Skeletal muscle tissue (tissue), 7 donors: ENCODE results near the genes TMEM114 and USP7.

DNA sequence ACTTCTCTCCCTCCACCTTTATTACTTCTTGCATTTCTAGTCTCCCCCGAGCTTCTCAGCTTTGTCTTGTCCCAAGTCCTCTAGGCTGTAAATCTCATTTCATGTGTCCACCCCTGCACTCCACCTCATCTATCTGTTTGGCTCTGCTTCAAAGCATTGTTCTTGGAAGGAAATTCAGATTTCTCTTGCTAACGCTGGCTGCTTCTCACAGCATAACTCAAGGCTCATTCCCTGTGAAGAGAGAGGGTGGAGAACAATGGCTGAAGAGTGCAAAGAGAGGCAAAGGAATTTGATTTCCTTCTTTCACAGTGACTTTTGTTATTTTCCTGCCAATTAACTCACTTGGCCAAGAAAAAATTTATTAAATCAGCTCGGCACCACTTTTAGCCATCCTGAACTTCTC lies 476.5 kb downstream of the TMEM114 start:
- PRO-cap, 3 experiments: no peak in any of the 3 experiments
- RAMPAGE, long total RNA: no peak
- RRBS, 2 experiments: no CpG with 5 or more reads among the region's 3 CpGs

DNA sequence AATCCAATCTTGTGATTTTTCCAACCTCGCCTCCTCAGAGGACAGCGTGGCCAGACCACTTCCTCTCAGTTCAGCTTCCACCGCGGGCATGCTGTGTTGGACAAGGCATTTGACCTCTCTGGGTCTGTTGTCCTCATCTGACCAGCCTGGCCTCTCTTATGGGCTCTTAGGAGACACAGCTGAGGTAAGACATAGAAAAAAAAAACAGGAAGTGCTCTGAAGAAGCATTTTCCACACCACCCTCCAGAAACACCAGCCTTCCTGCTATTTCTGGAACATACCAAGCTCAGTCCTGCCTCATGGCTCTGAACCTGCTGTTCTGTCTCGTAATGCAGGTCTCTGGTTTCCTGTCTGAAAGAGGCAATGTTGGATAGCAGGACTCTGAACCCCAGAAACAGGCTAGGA lies 8.2 kb downstream of the TMEM114 start:
- PRO-cap, 3 experiments: no peak in any of the 3 experiments
- RAMPAGE, long total RNA: no peak
- RRBS, 2 experiments: no CpG with 5 or more reads among the region's 5 CpGs

- PRO-cap, 3 experiments: no peak in any of the 3 experiments
- RAMPAGE, long total RNA: no peak
- RRBS, 2 experiments: no CpG with 5 or more reads among the region's 24 CpGs
Measured at GRCh38 chr16:8590115-8590668, at the start of gene TMEM114. Gene TMEM114 (minus strand): TSS chr16:8590511.

GRCh38 chr16:8621834-8622696 lies 567 bp downstream of the METTL22 start:
- PRO-cap, 3 experiments: peak in 2 of 3 experiments; most common plus-strand start chr16:8622386 (in 2); most common minus-strand start chr16:8622223 (in 2)
- RAMPAGE, long total RNA: no peak
- RRBS, 2 experiments: no CpG with 5 or more reads among the region's 27 CpGs

GRCh38 chr16:8781745-8782422 lies 15.6 kb downstream of the TMEM186 start:
- PRO-cap, 3 experiments: no peak in any of the 3 experiments
- RAMPAGE, long total RNA: no peak
- RRBS, 2 experiments: no CpG with 5 or more reads among the region's 12 CpGs

GRCh38 chr16:8801654-8802283 lies 4.1 kb downstream of the PMM2 start:
- PRO-cap, 3 experiments: no peak in any of the 3 experiments
- RAMPAGE, long total RNA: no peak
- RRBS, 2 experiments: no CpG with 5 or more reads among the region's 6 CpGs

DNA sequence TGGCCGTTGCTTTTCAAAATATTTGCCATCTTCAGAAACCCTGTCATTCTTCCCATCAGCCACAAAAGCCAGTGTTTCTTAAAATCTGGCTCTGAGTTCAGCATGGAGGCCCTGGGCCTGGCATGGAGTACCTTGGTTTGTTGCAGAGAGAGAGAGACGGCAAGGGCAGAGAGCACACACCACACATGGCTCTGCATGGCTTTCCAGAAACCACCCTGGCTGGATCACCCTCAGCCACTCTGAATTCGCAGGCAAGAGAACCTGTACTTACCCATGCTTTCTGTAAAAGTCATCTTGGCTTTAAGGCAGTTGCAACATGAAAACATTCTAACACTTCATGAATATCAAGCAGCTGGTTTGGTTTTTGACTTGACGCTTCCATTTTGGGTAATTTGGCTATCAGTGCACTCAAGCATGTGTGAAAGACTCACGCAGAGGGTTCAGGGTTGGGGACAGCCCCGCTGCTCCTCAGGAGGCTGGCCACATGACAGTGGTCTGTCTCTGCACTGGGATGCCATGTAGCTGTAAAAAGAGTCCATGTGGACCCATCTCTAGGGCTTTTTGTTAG lies 21.2 kb downstream of the PMM2 start:
- PRO-cap, 3 experiments: no peak in any of the 3 experiments
- RAMPAGE, long total RNA: no peak
- RRBS, 2 experiments: no CpG with 5 or more reads among the region's 6 CpGs

DNA sequence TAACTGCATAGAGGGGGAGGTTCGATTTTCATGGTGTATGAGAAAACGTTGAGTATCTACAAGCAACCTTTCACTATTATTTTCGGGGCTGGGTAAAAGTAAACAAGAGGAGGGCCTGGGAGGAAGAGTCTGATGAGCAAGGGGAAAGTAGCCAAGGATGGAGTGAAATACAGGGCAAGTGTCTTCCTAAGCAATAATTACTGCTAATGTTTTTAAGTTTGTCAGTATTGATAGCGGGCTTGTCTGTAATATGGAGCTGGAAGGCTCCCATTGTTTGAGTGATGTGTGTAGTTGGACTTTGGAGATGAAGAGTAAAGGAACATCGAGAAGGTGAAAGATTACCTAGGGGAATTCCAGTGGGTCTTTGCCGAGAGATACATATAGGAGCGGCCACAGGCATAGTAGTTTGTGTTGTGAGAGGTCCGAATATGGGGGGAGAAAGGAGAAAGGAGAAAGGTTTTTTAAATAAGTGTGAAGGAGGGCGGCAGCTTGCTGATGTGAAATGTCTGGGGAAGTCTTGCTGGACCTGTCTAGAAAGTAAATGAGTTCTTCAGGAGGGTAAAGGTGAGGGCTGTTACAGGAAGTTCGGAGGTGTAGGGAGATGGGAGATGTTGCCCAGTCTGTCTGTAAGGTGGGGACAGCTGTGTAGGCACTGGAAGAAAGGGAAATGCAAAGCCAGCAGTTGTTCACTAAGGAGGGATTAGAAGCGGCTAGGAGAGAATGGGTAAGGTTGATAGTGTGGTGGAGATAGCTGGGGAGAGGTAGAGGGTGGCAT lies 29.2 kb downstream of the CARHSP1 start:
- PRO-cap, 3 experiments: no peak in any of the 3 experiments
- RAMPAGE, long total RNA: no peak
- RRBS, 2 experiments: no CpG with 5 or more reads among the region's 11 CpGs

DNA sequence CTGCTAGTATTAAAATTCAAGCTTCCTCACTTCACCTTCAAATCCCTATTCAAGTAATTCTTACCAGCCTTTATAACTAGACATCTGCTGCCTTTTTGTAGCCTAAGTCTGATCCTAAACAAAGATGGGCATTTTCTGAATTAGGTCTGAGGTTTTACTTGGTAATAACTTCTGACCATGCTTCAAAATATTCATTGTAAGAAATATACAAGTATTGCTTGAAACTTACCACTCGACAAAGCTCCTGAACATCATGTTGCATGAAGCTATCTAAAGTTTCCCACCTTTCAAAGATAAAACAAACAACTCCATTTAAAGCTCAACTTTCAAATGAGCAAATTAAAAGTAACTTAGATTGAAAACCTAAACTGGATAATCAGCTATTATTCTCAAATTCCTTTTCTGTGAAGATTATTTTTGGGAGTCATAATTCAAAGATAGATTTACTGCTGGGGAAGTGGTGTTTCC lies 34.2 kb downstream of the LITAFD start:
- PRO-cap, 3 experiments: no peak in any of the 3 experiments
- RAMPAGE, long total RNA: no peak
- RRBS, 2 experiments: no CpG with 5 or more reads among the region's 1 CpG

GRCh38 chr16:8920860-8921329 lies 38.7 kb downstream of the LITAFD start:
- PRO-cap, 3 experiments: no peak in any of the 3 experiments
- RAMPAGE, long total RNA: no peak
- RRBS, 2 experiments: no CpG with 5 or more reads among the region's 6 CpGs

GRCh38 chr16:8934988-8935441 lies 28.7 kb downstream of the USP7 start:
- PRO-cap, 3 experiments: no peak in any of the 3 experiments
- RAMPAGE, long total RNA: no peak
- RRBS, 2 experiments: no CpG with 5 or more reads among the region's 6 CpGs

- PRO-cap, 3 experiments: peak in 3 of 3 experiments; most common plus-strand start chr16:8963502 (in 2); most common minus-strand start chr16:8963882 (in 2)
- RAMPAGE, long total RNA: no peak
- RRBS, 2 experiments: 1 to 2% methylated on average over 88 to 111 of the region's 192 CpGs
Measured at GRCh38 chr16:8963099-8964175, at the start of gene USP7. Gene USP7 (minus strand): TSS chr16:8963906.

DNA sequence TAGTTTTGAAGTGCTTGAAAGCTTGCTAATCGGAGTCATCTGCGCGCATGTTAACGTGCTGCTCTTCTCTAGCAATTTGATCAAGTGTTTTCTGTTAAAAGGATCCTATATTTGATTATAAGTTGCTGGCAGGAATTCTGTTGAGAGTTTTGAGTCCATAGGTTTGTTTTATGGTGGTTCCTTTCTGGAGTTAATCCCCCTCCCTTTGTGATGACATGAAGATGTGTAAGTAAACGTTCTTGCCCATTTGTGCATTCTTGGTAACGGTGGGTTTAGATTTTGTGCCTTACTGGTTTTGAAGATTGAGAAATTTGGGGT lies 2.0 kb downstream of the HAPSTR1 start:
- PRO-cap, 3 experiments: no peak in any of the 3 experiments
- RAMPAGE, long total RNA: no peak
- RRBS, 2 experiments: no CpG with 5 or more reads among the region's 6 CpGs

- PRO-cap, 3 experiments: no peak in any of the 3 experiments
- RAMPAGE, long total RNA: no peak
- RRBS, 2 experiments: no CpG with 5 or more reads among the region's 12 CpGs
Measured at GRCh38 chr16:9101953-9102700, 10.7 kb downstream of the HAPSTR1 start.

DNA sequence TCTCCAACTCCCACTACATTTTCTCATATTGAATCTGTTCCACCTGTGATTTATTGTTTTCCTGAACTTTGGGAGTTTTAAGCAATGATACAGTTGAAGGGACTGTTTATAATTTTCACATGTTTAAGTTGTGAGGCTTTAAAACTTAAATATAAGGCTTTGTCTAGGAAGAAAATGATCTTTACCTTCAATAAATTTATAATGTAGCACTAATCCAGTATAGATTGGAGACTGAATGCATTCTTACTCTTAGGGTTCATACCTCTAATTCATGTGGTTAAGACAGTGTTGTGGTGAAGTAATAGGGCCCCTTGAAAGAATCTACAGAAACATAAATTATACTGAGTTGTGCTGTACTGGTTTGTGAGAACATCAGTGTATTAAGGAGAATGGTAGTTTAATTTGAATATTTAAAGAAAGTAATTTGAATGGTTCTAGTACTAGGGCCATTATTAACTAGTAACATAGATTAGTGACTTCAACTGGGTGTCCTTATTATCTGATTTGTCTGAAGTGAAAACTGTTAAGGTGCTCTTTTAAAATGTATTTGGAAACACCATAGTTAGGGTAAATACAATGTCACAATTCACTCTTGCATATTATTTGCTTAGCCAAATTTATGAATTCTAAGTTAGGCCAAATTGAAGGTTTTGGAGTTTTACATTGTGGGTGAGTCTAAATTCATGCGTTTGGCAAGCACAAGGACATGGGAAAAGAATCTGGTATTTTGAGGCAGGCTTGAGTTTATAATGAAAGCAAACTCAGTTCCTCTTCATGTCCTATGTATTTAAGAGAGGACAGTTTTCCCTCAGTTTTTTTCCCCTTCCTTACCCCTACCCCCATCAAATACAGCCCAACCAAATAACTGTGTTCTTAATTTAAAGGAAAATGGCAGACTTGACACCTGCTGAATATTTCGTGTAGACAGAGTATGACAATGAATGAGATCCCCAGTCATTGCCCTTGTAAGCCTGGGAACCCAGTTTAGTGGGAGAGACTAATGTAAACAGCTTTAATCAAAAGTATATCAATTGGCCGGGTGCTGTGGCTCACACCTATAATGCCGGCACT lies 14.0 kb downstream of the HAPSTR1 start:
- PRO-cap, 3 experiments: no peak in any of the 3 experiments
- RAMPAGE, long total RNA: no peak
- RRBS, 2 experiments: no CpG with 5 or more reads among the region's 4 CpGs

GRCh38 chr16:9125929-9126538 lies 34.6 kb downstream of the HAPSTR1 start:
- PRO-cap, 3 experiments: no peak in any of the 3 experiments
- RAMPAGE, long total RNA: no peak
- RRBS, 2 experiments: no CpG with 5 or more reads among the region's 9 CpGs

DNA sequence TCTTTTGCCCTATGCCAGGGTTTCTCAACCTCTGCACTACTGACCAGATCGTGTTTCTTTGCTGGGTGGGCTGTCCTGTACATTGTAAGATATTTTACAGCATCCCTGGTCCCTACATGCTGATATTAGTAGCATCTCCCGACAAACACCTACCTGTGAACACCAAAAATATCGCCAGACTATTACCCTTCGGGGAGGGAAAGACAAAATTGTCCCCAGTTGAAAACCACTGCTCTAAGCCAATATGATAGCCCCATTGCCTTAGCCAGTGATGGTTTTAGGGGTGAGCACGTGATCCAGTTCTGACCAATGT lies 136.4 kb downstream of the GRIN2A start:
- PRO-cap, 3 experiments: no peak in any of the 3 experiments
- RAMPAGE, long total RNA: no peak
- RRBS, 2 experiments: no CpG with 5 or more reads among the region's 5 CpGs

GRCh38 chr16:10181169-10182021 lies 833 bp downstream of the GRIN2A start:
- PRO-cap, 3 experiments: no peak in any of the 3 experiments
- RAMPAGE, long total RNA: no peak
- RRBS, 2 experiments: 1 to 2% methylated on average over 6 to 22 of the region's 83 CpGs

DNA sequence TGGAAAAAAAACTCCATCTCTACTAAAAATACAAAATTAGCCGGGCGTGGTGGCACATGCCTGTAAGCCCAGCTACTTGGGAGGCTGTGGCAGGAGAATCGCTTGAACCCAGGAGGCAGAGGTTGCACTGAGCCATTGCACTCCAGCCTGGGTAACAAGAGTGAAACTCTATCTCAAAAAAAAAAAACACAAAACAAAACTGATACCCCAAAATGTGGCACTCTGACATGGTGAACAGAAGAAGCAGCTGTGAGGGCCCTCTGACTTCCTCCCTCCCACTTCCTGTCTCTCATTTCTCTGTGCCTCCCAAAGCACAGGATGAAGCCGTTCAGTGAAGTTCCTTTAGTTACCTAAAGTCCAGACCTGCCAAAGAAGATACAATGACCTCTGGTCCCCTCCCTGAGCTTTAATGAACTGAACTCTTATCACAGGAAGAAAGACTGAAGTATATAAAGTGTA lies 93.3 kb upstream of the GRIN2A start:
- PRO-cap, 3 experiments: no peak in any of the 3 experiments
- RAMPAGE, long total RNA: no peak
- RRBS, 2 experiments: no CpG with 5 or more reads among the region's 4 CpGs

DNA sequence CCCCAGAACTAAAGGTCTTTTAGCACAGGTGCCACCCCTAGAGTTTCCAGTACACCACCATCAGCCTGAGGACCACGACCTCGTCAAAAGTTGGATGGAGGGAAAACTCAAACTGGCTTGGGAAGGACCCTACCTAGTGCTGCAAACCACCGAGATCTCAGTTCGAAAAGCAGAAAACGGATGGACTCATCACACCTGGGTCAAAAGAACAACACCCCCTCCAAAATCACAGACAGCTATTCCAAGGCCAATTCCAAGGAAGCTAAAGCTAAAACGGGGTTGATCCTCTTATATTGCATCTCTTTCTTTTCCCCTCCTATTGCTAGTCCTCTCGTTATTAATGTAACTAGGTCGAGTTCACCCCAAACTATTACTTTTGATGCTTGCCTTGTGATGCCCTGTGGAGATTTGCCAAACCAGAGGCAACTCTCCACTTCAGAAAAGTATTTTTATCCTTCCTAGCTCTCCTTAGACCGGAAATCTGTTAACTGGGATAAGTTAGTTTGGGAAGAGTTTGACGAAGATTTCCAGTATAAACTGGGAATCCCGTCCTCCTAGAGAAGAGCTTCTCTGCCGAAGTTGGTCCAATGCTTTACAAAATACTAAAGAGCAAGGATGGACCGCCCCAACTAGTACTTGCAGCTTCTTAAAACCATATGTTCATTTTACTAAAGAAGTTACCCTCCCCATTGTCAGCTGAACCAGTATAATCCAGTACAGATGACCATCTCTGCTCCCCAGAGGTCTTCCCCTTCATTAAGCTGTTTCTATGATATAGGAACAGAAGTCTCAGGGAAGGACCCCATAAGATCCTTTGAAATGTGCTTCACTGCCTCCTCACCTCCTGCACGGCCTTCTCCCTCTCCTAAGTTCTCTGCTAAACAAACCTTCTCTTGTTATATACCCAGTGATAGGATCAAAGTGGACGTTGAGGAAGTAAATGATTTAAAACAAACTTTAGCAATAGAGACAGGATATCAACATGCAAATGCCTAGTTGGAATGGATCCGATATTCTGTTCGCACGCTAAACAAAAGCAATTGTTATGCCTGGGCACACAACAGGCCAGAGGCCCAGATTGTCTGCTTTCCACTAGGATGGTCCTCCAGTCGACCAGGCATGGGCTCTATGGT lies 87.9 kb downstream of the EMP2 start:
- PRO-cap, 3 experiments: no peak in any of the 3 experiments
- RAMPAGE, long total RNA: no peak
- RRBS, 2 experiments: no CpG with 5 or more reads among the region's 19 CpGs